Measurements from ENCODE around the genes PRR23E and PODXL2.

- RAMPAGE, long total RNA: no peak
- RRBS: 94% methylated on average over 6 of the region's 18 CpGs
Measured at GRCh38 chr3:126157206-126157599, 23.2 kb downstream of the ALDH1L1 start.

DNA sequence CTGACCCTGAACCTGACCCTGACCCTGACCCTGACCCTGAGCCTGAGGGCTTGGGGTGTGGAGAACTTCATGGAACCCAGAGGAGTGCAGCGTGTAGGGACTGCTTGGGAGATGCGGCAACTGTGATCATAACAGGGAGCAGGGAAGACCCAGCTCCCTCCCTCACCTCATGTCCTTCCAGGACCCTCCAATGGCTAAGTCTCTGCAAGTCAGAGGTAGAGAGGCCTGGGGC, 6.0 kb upstream of the ALDH1L1 start:
- RAMPAGE, long total RNA: no peak
- RRBS: no CpG with 5 or more reads among the region's 2 CpGs

DNA sequence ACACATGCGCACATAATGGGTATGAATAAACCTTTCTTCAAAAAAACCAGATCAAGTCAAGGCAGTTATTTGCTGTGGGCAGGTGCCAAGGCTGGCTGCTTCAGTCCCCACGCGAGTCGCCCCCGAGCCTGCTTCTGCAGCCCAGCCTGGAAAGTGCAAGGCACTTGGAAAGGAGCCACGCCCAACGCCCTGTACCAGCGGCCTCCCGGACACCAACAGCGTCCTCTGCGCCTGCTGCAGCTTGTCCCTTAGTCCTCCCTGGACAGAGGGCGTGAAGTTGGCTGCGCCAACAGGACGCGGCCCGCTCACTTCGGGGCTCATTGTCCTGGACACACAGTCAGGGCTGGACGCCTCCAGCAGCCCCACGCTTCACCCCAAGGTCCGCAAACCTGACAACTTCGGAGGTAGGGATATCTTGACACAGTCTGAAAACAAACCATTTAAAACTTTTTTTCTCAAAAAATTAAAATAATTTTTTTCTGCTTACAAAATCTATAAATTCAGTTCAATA, 68.8 kb downstream of the KLF15 start:
- RAMPAGE, long total RNA: no peak
- RRBS: no CpG with 5 or more reads among the region's 21 CpGs

DNA sequence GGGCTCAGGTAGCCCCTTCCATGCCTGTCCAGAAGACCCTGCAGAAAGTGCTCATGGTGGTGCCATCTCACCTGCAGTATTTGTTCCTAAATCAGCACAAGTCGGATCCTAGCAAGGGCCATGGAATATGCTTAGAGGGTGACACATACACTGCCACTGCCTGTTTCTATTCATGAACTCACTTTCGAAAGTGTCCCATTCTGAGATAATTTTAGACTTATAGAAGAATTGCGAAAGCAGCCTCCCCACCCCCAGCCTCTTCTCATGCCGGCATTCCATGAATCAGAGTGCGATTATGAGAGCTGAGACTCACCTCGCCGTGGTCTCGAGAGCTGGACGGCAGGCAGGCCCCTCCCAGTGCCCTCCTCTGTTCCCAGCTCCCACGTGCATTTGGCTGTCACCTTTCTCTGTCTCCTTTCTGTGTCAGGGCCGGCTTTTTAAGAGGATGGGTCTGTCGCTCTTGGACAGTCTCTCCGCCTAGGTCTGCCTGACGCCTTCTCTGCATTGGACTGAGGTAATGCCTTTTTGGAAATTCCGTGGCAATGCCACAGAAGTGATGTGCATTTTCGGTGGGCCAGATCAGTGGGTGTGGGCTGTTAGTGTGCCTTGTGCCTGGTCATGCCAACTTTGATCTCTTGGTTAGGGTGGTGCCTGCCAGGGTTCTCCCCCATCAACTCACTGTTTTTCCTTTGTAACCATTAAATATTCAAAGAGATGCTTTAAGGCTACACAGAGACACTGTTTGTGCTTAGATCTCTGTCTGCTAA, 63.4 kb downstream of the KLF15 start:
- RAMPAGE, long total RNA: no peak
- RRBS: no CpG with 5 or more reads among the region's 16 CpGs

GRCh38 chr3:126439284-126440031, 36.2 kb downstream of the ZXDC start:
- RAMPAGE, long total RNA: no peak
- RRBS: no CpG with 5 or more reads among the region's 18 CpGs

- RAMPAGE, long total RNA: no peak
- RRBS: under 1% methylated on average over 21 of the region's 63 CpGs
Measured at GRCh38 chr3:126474473-126475371, 969 bp downstream of the ZXDC start.

DNA sequence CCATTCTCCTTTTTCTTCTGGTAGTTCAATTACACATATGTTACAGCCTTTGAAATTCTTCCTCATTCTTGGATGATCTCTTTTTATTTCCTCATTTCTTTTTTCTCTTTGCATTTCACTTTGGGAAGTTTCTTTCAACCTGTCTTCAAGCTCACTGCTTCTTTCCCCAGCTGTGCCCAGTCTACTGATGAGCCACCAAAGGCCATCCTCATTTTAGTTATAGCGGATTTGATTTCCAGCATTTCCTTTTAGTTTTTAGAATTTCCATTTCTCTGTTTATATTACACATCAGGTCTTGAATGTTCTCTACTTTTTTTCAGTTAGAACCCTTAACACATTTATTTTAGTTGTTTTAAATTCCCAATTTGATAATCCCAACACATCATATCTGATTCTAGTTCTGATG, 42.6 kb upstream of the C3orf22 start:
- RAMPAGE, long total RNA: no peak
- RRBS: no CpG with 5 or more reads among the region's 1 CpG

- RAMPAGE, long total RNA: no peak
- RRBS: no CpG with 5 or more reads among the region's 8 CpGs
Measured at GRCh38 chr3:126732969-126733620, 29.1 kb downstream of the CHCHD6 start.

- RAMPAGE, long total RNA: no peak
- RRBS: 90% methylated on average over 2 of the region's 8 CpGs
Measured at GRCh38 chr3:126857924-126858462, 124.9 kb upstream of the PLXNA1 start.

- RAMPAGE, long total RNA: no peak
- RRBS: no CpG with 5 or more reads among the region's 10 CpGs
Measured at GRCh38 chr3:126947426-126947915, 35.4 kb upstream of the PLXNA1 start.

DNA sequence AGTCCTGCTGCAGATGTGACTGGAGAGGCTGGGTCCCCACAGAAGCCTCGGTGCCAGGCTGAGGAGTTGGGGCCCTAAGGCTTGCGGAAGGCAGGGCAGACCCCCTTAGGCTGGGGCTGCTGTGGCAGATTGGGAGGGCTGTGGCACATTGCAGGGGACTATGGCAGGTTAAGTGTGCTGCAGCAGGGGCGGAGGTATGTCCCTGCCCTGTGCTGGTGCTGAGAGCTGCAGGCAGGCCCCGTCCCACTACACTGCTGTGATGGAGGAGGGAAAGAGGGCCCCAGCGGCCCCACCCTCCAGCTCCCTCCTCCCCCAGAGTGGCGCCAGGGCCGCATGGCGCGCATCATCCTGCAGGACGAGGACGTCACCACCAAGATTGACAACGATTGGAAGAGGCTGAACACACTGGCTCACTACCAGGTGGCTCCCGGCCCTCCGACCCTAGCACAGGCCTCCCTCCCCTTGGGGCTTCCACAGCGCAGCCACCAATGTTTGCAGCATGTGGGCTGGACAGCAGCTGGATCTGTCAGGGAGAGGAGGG, 45.8 kb downstream of the PLXNA1 start:
- RAMPAGE, long total RNA: no peak
- RRBS: no CpG with 5 or more reads among the region's 15 CpGs

- RAMPAGE, long total RNA: no peak
- RRBS: no CpG with 5 or more reads among the region's 33 CpGs
Measured at GRCh38 chr3:127036234-127037121, 53.6 kb downstream of the PLXNA1 start.

- RAMPAGE, long total RNA: no peak
- RRBS: 93% methylated on average over 11 of the region's 20 CpGs
Measured at GRCh38 chr3:127193026-127193431, at the start of gene PRR23E. Gene PRR23E (plus strand): TSS chr3:127193131.

DNA sequence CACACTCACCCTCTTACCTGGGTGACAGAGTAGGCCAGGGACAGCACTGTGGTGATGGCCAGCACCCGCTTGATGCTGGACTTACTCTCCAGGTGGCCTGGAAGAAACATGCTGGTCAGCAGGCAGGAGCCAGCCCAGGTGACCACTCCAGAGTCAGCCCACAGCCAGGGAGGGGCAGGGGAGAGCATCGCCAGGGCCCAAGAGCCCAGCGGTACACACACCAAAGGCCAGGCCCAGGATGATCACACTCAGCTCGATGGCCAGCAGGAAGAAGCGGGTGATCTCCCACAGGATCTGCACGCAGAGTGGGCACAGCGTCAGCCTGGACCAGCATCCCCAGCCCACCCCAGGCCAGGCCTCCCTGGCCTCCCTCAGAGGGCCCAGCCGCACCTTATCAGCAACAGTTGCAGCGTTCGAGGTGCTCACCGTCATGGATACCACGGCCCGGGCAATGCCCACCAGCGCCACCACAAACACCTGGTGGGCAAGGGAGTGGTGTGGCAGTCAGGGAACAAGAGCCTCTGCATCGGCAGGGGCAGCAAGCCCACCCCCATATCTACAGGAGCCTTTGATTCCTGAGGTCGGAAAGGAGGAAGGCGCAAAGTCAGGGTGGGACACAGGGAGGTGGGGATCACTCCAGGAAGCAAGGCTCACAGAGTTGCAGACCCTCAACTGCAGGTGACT, 13.8 kb downstream of the TPRA1 start:
- RAMPAGE, long total RNA: no peak
- RRBS: no CpG with 5 or more reads among the region's 17 CpGs

DNA sequence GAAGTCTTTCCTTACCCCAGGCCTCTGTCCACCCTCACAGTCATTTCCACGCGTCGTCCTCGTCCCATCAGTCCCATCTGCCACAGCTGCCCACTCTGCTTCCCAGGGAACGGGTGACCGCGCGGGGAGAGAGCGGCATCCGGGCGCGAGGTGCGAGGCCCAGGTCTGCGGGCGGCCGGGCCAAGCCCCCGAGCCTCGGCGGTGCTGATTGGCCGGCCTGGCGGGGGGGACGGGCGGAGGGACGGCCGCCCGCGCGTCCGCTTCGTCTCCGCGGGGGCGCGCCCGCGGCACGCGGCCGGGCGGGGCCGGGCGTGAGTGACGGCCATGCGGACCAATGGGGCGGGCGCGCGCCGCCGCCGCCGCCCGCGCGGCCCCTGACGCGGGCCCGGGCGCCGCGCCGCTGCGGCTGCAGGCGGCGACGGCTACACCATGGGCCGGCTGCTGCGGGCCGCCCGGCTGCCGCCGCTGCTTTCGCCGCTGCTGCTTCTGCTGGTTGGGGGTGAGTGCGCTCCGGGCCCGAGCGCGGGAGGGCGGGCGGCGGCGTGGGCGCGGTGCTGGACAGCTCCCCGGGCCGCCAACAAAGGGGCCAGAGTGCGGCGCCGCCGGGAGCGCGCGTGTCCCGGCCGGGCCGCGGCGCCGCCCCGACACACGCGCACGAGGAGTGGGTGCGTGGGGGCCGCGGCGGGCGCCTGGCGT, at the start of gene PODXL2:
TSS of gene PODXL2 (plus strand) at position 395 of the 696 bp plus-strand sequence.
- RAMPAGE, long total RNA: no peak
- RRBS: 4% methylated on average over 81 of the region's 110 CpGs

DNA sequence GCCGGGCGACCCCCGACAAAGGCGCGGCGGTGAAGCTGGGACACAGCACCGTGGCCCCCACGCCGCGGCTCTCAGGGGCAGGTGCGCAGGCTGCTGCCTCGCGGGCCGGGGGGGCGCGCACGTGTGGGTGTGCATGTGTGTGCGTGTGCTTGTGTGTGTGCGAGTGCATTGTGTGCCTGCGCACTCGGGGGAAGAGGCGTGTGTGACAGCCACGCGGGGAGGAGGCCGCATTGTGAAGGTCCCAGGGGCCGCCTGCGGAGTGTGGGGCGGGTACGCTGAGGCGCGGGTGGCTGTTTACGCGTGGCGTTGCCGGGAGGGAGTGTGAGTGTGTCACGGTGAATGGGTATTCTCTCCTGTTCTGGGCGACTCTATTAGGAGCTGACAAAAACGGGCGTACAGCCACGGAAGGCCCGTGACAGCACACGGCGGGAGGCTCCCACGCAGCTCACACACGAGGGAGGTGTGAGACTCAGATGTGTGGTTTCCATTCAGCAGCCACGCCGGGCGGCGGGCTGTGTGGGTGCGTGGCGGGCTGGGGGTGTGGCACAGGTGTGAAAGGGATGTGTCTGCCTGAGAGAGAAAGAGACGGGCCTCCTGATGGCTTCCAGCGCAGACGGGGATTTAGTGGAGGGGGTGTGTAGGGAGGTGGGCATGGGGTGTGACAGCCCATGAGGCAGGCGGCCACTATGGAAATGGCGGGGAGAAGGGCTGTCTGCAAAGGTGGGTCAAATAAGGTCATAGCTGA, 674 bp downstream of the PODXL2 start:
- RAMPAGE, long total RNA: no peak
- RRBS: 2% methylated on average over 10 of the region's 56 CpGs

DNA sequence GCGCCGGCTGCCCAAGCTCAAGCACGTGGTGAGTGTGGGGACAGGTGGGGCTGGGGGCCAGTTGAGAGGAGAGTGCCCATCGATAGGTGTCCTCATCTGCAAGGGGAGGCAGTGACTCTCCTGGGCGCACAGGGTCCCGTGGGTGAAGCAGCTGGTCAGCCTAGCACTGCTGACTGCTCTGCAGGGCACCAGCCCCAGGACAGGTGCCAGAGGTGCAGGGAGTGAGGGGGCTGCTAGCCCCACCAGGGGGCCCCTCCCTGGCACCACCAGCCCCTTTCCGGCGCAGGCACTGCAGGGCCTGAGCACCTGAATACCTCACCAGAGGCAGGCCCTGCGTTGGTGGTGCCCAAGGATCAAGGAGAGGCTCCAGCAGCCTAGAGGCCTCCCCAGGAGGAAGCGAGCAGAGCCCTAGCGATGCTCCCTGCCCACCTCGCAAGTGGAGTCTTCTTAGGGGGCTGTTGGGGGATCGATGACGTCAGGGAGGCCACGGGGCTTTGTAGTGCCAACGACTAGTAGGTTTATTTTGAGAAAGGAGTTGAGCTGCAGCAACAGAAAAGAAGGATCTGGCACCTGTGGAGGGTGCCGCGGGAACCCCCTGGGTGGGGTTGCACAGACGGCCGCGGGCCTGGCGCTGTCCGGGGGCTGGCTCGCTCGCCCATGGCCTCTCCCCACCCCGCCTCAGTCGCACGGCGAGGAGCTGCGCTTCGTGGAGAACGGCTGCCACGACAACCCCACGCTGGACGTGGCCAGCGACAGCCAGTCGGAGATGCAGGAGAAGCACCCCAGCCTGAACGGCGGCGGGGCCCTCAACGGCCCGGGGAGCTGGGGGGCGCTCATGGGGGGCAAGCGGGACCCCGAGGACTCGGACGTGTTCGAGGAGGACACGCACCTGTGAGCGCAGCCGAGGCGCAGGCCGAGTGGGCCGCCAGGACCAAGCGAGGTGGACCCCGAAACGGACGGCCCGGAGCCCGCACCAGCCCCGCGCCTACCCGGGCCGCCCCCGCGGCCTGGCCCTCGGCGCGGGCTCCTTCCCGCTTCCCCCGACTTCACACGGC, 839 bp upstream of the ABTB1 start:
- RAMPAGE, long total RNA: no peak
- RRBS: no CpG with 5 or more reads among the region's 72 CpGs

DNA sequence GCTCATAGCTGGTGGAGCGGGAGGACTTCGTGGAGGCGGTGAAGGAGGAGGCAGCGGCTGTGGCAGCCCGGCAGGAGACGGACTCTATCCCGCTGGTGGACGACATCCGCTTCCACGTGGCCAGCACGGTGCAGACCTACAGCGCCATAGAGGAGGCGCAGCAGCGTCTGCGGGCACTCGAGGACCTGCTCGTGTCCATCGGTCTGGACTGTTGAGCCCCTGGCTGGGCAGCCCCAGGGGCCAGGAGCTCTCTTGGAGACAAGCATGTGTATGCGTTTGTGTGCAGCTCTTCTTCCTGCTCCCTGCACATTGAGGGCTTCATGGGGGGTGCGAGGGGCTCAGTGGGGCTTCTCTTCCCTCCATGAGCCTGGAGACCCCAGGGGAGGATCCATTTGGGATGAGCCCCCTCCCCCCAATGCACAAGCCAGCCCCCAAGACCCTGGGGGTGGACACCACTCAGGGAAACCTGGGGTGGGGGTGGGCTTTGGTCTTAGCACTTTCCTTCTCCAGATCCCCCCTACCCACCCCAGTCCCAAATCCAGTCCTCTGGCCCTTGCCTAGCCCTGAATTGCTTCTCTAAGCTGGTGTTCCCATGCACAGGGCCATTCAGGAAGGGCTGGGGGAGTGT, 7.6 kb downstream of the ABTB1 start:
- RAMPAGE, long total RNA: no peak
- RRBS: no CpG with 5 or more reads among the region's 20 CpGs

DNA sequence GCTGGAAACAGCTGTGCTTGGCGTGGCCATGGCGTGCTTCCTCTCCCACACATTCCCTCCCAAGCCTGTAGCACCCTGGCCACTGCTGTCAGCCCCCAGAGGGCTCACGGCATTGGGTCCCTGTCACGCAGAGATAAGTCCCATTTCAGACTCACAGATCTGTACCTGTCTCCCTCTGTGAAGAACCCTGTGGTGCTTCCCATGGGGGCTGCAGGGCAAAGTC, 28.5 kb downstream of the ABTB1 start:
- RAMPAGE, long total RNA: no peak
- RRBS: no CpG with 5 or more reads among the region's 4 CpGs

GRCh38 chr3:128051249-128051570, 1.0 kb upstream of the SEC61A1 start:
- RAMPAGE, long total RNA: no peak
- RRBS: no CpG with 5 or more reads among the region's 1 CpG

Data from epithelial cell of proximal tubule (primary cell).